WTC11 (cell line): Measurements from ENCODE around the gene OR6J1.

- PRO-cap, result unidirectional peak, plus-strand start at chr14:21723650
Observed at GRCh38 chr14:21723465-21723967, 49.9 kb upstream of the OR4E1 start.

GRCh38 chr14:21800232-21800431, 126.5 kb upstream of the OR4E1 start:
- PRO-cap, result no peak

GRCh38 chr14:21965141-21965550, 291.5 kb upstream of the OR4E1 start:
- PRO-cap, result no peak

- PRO-cap, result no peak
Observed at GRCh38 chr14:21992603-21993357, 319.2 kb upstream of the OR4E1 start.

GRCh38 chr14:22387378-22388265, 201.4 kb downstream of the DAD1 start:
- PRO-cap, result no peak

DNA sequence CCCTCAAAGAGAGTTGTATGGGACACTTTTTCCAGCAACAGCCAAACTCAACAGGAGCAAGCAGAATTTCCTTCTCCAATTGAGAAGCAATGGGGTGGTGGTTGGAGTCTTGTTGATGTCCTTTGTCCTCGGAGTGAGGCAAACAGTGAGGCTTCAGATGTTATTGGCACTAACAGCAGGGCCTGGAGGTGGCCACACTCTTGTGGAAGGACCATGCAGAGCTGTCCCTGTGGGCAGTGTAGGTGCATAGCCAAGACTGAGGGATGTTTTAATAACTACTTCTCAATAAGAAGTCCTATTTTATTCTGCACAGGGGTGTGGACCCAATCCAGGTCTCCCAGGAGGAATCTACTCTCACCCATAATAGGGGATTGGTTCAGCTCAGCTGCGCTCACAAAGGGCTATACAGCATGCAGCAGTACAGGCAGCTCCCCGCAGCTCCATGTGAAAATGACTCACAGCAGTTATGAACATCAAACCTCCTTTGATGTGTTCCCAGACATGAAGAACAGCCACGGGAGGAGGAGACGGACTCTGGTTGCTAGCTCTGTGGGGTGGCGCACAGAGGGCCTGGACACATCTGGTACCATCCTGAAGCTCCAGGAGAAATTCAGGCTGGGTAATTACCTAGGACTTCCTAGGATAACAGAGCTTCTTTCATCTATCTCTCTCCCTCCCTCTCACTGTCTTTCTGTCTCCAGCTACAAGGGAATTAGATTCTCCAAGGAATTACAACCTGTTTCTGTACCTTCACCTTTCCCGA, 199.9 kb downstream of the DAD1 start:
- PRO-cap, result no peak

GRCh38 chr14:22418435-22419315, 170.3 kb downstream of the DAD1 start:
- PRO-cap, result no peak

- PRO-cap, result no peak
Observed at GRCh38 chr14:22481556-22482530, 107.2 kb downstream of the DAD1 start.

GRCh38 chr14:22483947-22485039, 104.7 kb downstream of the DAD1 start:
- PRO-cap, result no peak

- PRO-cap, result no peak
Observed at GRCh38 chr14:22518042-22518649, 70.9 kb downstream of the DAD1 start.

DNA sequence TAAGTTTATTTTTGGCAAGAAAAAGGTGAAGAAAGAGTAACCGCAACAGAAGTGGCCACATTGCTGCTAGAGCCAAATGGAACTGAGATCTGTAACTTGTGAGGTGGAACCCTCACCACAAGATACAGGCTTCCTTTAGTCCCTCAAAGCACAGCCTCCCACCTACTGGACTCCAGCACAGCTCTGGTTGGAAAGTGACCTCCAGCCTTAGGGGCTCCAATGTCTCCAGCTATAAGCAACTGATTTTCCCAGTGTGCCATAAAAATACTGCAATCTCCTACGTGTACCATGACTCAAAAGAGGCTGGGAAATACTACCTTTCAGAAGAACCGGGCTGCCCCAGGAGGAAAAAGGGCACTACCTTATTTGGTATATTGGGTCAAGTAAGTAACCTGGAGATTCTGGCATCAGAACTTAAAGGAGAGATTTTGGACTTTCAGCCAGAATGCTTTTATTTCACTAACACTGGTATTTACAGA, 23.3 kb downstream of the DAD1 start:
- PRO-cap, result no peak

- PRO-cap, result no peak
Observed at GRCh38 chr14:22570041-22570984, 18.7 kb downstream of the DAD1 start.

- PRO-cap, result no peak
Observed at GRCh38 chr14:22644144-22644550, at the start of gene OR6J1. Gene OR6J1, minus strand, starts transcription at chr14:22644352.

DNA sequence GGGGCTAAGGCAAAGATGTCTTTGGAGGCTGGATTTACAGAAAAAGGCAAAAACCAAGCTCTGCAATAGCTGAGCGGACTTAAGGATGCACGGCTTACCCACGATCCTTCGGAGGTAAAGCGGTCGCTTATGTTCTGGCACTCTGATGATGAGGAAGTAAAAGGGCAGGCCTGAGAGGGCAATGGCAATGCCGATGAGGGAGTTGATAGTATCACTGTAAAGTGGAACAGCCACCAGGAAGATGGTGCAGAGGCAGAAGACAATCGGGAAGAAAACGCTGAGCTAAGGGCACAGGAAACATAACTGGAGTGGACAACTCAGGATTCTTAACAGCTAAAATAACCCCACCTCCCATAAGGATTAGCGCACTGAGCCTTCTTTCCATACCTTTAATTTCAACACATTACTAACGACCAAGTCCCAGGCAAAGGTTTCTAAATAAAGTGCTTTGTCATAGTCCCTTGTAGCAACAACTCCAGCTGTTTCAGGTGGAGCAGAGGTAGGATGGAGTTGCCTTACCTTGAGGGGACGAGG, 7.4 kb downstream of the OXA1L start:
- PRO-cap, result no peak

GRCh38 chr14:22797331-22797922, 17.8 kb downstream of the SLC7A7 start:
- PRO-cap, result no peak

GRCh38 chr14:22824561-22825346, 4.9 kb upstream of the MRPL52 start:
- PRO-cap, result no peak

GRCh38 chr14:22845049-22845604, 8.7 kb downstream of the MMP14 start:
- PRO-cap, result no peak

GRCh38 chr14:22871207-22871563, 355 bp upstream of the LRP10 start:
- PRO-cap, result no peak

GRCh38 chr14:22951810-22952210, 5.1 kb downstream of the HAUS4 start:
- PRO-cap, result no peak

DNA sequence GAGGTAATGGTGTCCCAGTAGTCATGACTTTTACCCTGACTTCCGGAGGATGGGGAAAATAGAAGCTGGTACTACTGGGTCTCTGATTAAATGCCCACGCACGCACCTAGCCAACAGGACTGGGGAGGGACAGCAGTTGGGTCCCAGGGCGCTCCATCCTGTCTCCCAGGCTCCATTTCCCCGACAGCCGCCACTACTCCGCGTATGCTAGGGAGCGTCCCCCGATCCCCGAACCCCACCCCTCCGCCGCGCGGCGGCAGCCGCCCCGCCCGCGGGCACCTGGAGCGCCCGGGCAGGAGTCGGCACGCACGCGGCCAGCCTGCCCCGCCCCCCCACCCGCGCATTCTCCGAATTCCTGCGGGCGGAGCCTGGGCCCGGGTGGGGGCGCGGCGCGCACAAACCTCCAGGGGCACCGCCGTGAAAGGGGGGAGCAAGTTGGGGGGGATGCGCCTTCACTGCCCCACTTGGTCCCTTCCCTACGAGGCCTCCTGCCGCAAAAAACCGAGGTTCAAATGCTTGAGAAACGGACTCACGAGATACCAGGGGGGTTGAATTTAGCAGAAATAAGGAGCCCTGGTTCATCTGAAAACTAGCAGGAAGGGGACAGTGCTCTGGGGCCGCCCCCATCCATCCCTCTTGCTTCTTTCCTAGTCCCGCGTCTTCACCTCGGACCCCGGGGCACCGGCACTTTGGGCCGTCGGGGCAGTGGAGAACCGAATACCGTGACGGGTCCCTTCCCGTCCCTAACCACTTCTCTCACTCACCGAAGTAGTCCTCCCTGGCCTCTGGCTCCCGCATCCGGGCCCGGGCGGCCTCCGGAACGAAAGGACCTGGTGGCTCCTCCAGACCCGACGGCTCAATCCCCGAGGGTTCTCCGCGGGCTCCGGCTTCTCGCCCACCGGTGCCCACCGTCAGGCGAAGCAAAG, 1.6 kb downstream of the AJUBA start:
- PRO-cap, result bidirectional peak, plus-strand start at position 396 of the sequence, minus-strand start at position 206 of the sequence; bidirectional peak, plus-strand start at position 797 of the sequence, minus-strand start at position 751 of the sequence